Measurements from ENCODE around the genes LRP6 and BORCS5.

- RRBS = no CpG with 5 or more reads among the region's 9 CpGs
Observed at GRCh38 chr12:11547802-11548152, 101.7 kb upstream of the ETV6 start.

DNA sequence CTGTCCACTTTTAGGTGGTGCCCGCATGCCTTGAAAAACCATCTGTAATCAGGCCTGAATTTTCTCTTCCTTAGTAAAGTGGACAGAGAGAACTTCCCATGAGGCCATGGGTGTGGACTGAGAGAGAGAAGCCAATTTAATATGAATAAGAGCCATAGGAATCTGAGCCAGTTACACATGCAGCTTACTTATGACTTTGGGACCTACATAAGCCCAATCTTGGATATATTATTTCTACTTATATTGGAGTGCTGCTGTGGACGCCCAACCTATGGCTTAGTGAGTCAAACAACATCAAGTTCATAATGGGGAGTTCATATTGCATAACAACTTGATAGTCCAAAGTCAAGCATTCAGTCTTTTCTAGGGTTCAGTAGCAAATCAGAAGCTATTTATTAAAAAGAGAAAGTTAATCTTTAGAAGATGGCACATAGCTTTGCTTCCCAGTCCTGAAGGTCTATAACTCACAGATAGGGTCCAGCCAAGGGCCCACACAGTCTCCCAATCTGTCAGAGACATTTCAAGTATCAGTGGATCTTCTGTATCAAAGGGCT is 11.0 kb upstream of the ETV6 start:
- RRBS = no CpG with 5 or more reads among the region's 2 CpGs

DNA sequence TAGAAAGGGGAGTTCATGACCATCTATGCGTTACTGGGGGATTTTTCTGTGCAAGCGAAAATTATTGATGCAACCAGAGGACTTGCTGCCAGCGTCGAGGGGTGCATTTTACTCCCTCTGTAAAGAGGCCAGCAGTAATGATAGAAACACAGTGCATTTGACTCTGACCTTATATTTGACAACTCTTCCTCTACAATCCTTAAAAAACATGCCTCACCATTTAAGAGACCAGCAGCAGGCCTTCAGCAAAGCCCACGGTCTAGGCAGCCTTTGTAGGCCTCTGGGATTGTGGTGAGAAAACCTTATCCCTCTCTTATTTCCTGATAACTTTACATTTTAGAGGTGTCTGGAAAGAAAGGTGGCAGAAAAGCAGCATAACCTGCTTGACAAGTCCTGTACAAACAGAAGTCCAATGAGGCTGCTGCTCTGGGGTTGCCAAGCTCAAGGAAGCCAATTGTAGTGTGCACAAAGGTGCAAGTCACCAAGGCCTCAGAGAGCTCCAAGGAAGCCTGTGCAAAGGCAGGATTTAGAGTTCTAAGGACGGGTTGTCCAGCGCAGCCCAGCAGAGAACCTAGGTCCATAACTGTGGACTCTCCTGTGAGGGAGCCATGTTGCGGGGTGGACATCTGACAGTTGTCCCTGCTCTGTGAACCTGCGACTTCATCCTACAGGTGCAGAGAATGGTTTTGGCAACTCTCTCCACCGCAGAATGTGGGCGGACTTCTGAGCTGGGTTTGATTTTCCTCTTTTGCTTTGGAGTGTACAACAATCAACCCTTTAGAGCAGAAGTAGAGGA is 80.7 kb downstream of the ETV6 start:
- RRBS = no CpG with 5 or more reads among the region's 11 CpGs

GRCh38 chr12:11756376-11757552 is 107.3 kb downstream of the ETV6 start:
- RRBS = no CpG with 5 or more reads among the region's 19 CpGs

DNA sequence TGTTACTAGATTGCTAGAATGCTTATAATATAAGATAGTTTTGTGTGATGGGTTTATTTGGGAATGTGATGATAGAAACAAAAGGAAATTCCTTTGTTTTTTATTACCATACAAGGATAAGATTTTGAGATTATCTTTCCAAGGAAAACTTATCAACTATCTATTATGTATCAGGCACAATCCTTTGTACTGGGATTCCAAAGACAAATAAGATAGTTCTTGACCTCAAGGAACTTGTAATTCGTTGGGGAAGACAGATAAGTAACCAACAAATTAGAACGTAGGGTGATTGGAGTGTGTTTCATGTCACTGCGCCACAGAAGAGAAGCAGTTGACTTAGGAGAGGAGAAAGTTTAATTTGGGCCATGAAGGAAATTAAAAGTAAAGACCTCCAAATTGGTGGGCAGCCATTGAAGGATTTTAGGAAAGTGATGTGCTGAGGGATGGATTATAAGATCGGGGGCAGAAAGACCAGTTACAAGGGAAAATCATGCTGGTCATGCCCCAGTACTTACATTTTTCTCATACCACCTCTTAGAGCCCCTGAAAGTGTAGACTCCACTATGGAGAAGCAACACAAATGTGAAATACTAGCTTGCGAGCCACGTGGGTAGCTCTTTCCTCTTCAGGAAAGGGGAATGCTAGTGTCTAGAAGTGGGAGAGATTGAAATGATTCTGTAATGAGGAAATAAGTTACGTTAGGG is 148.6 kb downstream of the ETV6 start:
- RRBS = no CpG with 5 or more reads among the region's 7 CpGs

GRCh38 chr12:11894387-11895559 is 176.0 kb upstream of the BCL2L14 start:
- RRBS = no CpG with 5 or more reads among the region's 10 CpGs

DNA sequence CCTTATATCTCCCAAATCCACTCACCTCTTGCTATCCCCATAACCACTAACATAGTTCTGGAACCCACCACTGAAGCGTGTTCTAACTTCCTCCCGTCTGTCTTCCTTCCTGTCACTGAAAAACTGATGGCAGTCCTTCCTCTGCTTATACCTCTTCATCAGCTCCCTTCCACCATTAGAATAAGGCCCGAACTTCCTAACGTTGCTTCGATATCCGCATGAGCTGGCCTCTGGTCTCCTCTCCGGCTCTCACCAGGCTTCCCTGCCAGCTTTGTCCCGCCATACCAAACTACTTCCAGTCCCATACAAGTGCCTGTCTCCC is 63.0 kb upstream of the BCL2L14 start:
- RRBS = no CpG with 5 or more reads among the region's 8 CpGs

GRCh38 chr12:12180939-12181668 is 85.7 kb downstream of the LRP6 start:
- RRBS = no CpG with 5 or more reads among the region's 9 CpGs

DNA sequence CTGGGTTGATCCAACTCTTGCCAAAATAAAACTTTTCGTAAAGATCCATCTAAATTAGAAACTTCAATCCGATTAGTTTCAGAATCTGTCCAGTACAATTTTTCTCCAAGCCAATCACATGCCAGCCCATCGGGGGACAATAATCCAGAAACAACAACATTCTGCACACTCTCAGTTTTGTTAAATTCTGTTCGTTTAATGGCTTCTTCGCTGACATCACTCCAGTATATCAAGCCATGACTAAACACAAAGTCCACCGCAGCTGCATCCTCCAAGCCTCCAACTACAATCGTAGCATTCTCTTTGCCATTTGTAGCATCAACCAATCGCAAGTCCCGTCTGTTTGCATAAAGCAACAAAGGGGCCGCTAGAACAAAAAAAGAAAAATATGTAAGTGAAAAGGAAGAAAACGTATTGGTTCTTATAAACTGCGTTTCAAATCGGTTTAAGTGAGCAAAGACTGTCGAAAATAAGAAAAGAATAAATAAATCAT is 22.5 kb downstream of the LRP6 start:
- RRBS = no CpG with 5 or more reads among the region's 14 CpGs

DNA sequence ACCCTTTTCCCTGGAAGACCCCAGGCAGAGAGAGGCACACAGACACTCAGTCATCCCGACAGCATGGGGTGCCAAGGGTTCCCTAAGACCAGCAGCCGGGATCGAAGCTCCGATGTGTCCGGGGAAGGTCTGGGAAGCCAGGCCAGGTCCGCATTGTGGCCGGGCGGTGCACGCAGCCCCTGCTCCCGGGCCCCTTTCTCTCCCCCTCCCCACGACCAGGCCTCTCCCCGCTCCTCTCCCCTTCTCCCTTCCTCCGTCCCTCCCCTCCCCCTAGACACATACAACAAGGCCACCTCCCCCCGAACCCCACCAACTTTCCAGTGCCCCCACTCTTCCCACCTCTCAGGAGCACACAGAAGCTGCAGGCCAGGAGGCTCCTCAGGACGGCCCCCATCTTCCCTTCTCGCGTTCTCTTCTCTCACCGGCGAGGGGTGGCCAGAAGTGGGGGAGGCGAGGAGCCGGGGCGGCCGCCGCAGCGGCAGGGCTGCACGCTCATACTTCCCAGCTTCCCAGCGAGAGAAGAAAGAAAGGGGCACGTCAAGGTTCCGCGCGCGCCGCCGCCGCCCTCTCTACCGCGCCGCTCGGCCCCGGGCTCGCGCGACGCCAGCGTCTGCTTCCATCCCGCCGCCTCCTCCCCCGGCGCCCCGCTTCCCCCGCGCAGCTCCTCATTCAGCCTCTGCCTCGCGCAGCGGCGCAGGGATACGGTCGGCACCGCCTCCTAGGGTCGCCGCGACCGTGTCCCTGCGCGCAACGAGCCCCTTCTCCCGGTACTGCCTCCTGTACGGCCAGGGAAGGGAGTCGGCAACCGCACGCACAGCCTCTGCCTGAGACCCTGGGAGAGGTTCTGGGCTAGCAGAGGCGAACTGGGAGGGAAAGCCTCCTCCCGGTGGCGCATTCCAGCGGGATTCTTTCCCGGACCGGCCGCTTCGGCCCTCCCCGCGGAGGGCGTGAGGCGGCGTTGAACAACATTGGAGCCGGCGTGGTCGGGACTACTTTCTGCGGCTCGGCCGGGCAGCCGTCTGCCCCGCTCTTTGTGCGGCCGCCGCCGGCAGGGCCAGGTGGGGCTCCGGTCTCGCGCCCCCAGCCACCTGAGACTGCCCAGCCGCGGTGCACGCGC is at the start of gene LRP6:
TSS of gene LRP6 (minus strand) at position 703 of the 1,117 bp plus-strand sequence.
- RRBS = 5% methylated on average over 27 of the region's 103 CpGs

DNA sequence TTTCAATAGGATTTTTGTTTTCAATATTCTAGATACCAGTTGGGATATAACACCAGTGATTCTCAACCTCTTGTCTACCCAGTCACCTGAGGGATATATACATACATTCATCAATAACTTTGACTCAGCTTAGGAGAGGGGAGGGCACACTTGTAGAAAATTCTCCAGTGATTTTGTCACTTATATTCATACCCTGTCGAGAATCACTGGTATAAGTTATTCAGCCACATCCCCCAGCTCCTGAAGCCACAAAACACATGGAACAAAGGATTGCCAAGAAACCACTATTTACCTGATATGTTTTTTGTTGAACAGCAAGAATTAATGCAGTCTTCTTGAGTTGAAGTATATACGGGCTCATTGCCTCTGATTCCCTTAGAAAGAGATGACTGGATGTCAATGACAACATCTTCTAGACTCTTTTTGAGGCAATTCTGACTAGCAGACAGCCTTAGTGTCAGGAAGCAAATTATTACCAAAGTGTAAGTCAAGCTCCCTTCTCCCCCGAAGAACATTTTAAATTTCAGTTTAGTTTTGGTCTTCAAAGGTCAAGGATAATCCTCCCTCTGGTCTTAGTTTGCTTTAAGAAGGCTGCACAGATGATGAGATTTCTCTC is 7.1 kb downstream of the MANSC1 start:
- RRBS = no CpG with 5 or more reads among the region's 3 CpGs

- RRBS = 1% methylated on average over 9 of the region's 77 CpGs
Observed at GRCh38 chr12:12356686-12357865, at the start of gene BORCS5. TSS of gene BORCS5 (plus strand) at chr12:12357078.

DNA sequence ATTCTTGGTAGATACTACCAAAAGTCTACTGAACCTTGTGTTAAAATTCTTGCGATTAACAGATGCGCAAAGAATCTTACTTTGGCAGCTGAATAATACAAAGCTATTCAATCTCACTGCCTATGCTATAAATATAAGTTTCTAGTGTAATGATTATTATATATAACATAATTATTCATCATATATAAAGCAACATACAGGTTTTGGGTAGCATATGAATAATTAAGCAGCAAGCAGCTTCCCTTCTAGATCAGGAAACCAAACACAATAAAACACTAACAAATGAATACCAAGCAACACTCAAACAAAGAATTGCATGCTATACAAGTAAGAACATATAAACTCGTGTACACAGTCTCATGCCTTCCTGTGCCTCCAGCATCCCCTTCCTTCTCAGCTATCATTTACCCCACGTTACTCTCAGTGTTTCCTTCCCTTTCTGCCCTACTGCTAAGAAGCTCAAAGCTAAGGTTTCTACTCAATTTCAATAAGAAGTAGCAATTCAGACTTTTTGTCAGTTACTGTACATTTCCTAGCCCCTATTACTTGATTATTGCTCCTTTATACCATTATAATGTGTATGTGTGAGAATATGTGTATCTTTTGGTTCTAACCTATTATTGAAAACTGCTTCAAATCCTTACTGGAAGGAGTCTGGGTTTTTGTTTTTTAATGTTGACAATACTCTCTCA is 81.1 kb downstream of the DUSP16 start:
- RRBS = no CpG with 5 or more reads among the region's 4 CpGs

DNA sequence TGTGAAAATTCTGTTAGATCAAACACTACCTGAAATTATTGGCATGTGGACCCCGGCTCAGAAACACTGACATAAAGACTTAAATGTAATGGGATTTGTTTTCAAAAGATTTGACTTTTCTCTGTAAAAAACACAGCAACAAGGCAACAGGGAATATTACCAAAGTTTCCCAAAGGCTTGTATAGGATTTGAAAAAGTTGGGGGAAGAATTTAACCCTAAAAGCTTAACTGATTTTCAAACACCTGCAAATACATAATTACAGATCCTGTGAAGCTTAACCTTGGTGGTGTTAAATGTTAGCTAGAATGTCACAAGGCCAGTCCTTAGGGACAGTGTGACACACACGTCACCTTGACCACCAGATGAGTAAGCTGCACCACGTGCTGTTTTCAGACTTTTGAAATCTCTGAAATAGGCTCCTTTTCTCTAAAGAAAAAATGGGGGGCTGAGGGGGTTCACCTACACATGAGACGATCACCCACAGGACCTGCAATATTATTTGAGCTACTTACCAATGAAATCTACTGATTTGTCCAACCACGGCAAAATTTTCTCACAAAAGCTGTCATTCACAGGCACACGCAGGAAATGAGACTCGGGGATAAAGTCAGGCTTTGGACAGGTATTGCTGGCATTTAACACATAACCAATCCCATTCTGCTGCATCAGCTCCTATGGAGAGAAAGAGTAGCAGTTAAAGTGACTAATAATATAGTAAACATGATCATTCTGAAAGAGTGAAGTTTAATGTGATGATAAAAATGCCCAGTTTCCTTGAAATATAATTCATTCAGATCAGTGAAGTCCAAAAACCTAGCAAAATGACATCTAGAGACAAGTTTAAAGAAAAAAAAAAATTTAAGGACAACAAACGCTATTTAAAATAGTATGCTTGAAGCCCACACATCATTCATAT is 75.9 kb downstream of the DUSP16 start:
- RRBS = no CpG with 5 or more reads among the region's 8 CpGs

GRCh38 chr12:12559664-12560430 is 2.8 kb downstream of the DUSP16 start:
- RRBS = no CpG with 5 or more reads among the region's 4 CpGs

DNA sequence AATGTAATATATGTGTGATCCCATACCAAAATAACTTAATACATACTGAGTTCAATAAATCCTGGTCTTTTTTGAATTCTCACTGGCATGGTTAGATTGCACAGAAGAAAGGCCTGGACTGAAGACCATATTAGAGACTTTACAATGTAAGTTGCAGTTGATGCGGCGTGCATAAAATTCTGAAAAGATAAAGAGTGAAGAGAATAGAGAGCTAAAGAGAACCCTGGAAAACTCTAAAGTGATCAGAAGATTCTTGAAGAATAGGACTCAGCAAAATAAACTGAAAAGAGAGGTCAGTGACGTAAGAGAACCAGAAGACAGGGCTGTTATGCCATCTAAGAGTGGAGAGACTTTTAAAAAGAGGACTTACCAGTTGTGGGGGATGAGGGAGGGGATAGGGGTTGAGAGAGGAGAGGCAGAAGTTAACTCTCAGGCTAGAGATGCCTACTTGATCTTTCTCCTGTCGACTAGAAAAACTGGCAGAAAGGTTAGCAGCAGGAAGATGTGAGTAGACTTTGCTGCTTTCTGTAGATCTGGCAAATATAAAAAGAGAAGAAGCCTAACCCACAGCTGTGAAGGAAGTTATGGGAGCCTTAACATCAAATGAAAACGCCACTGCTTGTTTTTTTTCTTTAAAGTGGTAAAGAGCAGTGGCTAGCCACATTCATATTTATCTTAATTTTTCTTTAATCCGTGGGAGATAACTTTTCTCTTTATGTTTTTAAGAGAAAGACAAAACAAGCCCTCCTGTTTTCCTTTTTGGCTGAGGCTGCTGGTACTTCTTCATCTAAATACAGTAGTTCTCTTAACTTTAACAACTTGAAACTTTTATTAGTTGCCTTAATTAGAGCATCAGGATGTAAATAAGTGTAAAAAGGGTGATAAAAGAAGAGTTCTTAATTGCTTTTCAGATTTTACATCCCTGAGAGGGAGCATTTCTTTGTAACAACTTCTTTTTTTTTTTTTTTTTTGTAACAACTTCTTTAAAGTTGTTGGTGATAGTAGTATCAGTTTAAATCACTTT is 10.8 kb downstream of the CREBL2 start:
- RRBS = no CpG with 5 or more reads among the region's 6 CpGs

DNA sequence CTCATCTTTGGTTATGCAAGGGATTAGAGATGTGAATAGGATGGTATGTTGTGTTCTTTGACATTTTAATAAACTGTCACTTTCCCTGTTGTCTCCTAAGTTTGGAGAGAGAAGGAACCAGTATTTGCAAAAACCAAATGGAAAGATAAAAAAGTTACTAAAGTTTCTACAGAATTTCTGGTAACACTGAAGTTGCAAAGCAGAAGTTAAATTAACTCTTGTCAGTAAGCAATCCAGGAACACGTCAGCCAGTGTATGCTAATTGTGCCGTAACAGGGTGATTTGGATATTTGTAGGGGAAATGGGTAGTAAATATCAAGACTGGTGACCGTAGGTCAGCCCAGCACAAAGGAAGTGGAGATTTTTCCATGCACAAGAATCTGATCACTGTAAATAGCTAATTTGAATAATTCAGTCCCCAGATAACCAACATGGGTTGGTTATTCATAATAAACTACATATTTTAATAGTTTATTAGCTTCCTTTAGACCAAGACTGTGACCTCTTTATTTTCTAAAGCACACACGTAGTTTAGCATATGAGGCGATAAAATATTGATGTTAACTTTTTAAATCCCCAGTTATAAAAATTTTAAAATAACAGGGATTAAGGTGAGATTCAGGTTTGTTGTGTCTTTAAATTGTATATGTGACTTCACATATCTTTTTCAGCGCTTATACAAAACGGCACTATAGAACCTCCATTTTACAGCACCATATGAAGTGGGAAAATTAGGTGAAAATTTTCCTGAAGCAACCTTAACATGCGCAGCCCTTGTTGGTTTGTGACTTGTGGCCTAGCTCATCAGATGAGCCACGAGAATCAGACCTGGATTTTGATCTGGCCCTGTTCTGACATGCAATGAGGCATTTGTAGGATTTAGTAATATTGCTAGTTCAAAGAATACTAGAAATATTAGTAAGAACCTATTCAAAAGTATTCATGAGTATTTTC is 2.5 kb downstream of the CDKN1B start:
- RRBS = no CpG with 5 or more reads among the region's 9 CpGs

DNA sequence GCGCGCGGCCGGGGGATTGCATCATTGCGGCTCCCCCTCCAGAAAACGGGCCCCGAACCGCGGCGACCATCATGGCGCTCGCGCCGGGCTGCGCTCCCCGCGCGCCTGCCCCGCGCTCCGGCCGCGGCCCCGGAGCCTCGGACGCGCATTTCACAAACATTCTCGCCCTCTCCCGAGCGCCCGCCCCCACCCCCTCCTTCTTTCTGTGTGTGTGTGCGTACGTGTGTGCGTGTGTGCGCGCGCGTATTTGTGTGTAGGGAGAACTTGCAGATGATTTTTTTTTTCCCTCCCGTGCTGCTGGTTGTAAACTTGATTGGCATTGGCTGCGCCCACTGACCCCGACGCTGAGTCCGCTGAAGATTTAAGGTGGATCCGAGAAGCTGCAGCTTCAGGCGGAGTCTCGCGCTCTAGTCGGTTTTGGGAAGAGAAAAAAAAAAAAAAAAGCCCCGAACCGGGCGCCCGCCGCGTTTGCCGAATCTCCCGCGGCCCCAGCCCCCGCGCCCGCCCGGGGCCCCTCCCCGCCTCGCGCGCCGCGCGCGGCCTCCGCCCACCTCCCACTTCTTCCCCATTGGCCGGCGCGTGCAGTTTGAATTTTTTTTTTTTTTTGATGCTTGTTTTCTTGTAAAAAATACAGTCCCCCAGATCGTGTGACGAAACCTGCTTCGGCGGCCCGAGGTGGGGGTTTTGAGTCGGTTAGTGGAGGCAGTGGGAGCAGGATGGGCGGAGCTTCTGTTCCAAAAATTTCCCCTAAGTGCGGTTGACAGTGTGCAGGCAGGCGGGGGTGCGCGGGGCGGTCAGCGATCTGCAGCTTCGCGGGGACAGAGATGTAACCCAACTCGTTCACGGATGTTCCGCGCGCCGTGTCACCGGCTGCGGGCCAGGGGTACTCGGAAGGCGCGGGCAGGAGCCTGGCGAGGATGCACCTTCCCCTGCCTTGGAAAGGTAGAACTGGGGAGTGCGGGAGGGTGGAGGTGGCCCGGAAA is 8.3 kb downstream of the CDKN1B start:
- RRBS = under 1% methylated on average over 32 of the region's 102 CpGs

DNA sequence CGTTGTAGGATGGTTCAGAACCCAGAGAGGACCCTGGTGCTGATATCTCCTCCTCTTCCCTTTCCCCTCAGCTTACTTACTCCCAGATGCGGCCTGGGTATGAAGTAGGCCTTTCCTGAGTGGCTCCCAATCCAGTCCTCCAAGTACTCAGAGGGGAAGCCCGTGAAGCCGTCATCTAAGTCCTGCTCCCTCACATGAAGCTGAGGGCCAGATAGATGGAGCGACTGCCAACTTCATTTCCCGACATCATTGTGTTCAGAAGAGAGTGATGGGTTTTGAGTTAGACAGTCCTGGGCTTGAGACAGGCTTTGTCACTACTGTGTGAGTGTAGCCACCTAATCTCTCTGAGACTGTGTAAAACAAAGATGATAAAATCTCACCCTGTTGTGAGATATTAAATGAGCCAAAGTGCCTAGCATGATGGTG is 2.7 kb downstream of the APOLD1 start:
- RRBS = no CpG with 5 or more reads among the region's 6 CpGs

Measured in HCT116 (cell line).